ENCODE results near the genes SESN1, CD164, METTL24, DDO and AMD1.

- RRBS, result no CpG with 5 or more reads among the region's 74 CpGs
Measured at GRCh38 chr6:109009373-109010395, 85.0 kb downstream of the SESN1 start.

DNA sequence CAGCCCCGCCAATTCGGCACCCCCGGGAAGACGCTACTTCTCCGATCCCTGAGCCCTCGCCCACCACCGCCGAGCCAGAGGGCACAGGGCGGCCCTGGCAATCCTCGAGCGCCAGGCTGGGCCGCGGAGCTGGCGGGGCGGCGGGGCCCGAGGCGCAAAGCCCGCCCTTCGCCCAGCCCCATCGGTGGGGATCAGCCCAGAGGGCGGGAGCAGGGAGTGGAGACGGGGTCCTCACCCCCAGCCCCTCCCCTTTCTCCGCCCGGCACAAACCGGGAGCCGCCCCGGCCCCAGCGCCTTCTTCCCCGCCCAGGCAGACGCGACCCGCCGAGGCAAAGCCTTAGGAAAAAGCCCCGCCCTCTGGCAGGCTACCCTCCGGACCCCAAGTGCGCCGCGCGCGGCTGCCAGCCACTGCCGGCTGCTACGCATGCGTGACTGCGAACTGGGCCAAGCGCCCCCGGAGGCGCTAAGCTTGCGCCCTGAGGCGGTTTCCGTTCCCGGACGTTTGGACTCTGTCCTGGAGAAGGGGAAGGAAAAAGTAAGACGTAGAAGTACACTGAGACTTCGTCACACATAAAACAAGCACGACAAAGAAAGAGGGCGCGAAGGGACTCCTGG lies at the start of gene SESN1:
Gene SESN1, minus strand, starts transcription at position 130 of the 615 bp plus-strand sequence.
- RRBS, result 2% methylated on average over 20 of the region's 58 CpGs

GRCh38 chr6:109117244-109117989 lies 22.1 kb downstream of the CEP57L1 start:
- RRBS, result no CpG with 5 or more reads among the region's 5 CpGs

- RRBS, result no CpG with 5 or more reads among the region's 9 CpGs
Measured at GRCh38 chr6:109230405-109231046, 135.2 kb downstream of the CEP57L1 start.

- RRBS, result no CpG with 5 or more reads among the region's 6 CpGs
Measured at GRCh38 chr6:109307979-109308927, 74.0 kb downstream of the CD164 start.

- RRBS, result under 1% methylated on average over 24 of the region's 76 CpGs
Measured at GRCh38 chr6:109382011-109382697, at the start of gene CD164. CD164 (minus strand) TSS chr6:109382467.

DNA sequence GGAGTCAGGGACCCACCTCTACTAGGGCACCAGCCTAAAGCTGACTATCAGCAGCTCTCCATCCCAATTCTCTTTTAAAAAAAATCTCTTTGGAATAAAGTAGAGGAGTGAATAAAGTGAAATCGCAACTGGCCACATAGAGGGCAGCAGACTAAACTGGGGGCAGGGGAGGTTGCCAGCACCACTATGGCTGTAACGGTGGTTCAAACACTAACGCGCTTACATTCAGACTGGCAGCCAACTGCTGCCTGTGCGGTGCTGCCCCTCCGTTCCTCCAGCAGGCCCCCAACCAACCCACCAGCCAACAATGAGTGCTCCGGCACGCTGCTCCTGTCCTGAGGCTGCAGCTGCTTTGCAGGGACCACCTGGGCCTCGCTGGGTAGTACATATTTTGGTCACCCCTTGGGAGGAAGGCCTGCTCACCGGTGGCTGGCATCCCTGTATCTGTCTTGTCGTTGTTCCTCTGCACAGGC lies 6.6 kb downstream of the MICAL1 start:
- RRBS, result 96% methylated on average over 2 of the region's 11 CpGs

DNA sequence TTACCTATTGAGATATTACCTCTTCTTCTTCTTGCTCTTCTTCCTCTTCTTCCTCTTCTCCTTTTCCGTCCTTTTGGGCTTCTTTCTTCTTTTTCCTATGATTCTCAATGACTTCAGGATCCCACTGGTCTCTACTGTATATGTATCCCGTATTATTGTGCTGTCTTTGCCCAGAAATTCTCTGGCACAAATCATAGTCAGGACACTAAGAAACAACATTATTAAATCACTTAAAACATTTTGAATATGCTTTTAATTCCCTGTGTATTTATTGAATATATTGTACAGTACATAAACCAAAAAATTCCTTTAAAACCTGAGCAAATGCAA lies 31.8 kb downstream of the AK9 start:
- RRBS, result no CpG with 5 or more reads among the region's 2 CpGs

GRCh38 chr6:109746820-109747545 lies 55.9 kb downstream of the FIG4 start:
- RRBS, result no CpG with 5 or more reads among the region's 5 CpGs

GRCh38 chr6:110178531-110179401 lies 704 bp downstream of the WASF1 start:
- RRBS, result 2% methylated on average over 19 of the region's 69 CpGs

- RRBS, result 94% methylated on average over 75 of the region's 114 CpGs
Measured at GRCh38 chr6:110357630-110358725, at the start of gene METTL24. METTL24 (minus strand) TSS chr6:110358349.

DNA sequence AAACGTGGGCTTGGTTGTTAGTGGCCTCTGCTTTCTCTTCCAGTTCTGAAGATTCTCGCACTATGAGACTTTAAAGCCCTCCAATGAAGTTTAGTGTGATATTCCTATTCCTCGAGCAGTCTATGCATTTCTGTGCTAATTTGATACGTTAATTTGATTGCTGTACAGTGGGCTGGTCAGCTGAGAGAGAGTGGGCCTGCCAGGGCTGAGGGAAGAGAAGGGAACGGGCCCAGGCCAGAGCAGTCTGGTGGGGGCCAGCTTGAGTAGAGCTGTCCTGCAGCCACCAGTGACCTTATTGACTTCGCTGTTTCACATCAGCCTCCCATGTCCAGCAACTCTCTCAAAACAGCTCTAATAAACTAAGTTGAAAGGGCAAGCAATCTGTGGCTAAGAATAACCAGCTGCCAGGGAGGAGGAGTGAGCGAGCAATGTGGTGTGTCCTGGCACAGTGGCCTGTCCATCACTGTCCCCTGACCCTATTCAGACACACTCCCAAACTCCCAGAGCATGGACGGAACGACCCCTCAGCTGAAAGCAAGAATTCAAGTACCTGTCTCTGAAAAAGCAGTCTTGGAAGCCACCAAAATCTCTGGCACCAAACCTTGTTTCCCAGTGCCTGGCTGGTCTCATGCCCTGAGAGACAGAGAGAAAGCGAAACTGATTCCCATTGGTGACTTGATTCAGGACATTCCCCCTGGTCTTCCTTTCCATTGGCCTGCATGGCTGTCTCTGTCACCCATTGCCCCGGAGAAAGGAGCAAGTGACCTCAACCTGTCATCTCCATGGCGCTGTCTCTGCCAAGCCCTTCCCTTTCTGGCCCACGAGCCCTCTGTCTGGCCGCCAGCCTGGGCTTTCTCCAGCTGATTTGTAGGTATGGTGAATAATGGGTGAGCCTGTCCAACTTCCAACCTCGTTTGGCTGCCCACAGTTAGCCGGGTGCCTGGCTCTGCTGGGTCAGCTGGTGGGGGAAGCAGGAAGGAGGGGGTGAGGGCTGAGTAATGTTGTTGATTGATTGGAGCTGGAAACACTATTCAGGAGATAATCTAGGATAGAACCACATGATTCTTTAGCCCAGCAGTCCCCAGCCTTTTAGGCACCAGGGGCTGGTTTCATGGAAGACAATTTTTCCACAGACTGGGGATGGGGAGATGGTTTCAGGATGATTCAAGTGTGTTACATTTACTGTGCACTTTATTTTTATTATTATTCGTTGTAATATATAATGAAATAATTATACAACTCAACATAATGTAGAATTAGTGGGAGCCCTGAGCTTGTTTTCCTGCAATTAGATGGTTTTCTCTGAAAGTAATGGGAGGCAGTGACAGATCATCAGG lies at the start of gene DDO:
Gene DDO, minus strand, starts transcription at position 659 of the 1,337 bp plus-strand sequence.
- RRBS, result no CpG with 5 or more reads among the region's 17 CpGs

DNA sequence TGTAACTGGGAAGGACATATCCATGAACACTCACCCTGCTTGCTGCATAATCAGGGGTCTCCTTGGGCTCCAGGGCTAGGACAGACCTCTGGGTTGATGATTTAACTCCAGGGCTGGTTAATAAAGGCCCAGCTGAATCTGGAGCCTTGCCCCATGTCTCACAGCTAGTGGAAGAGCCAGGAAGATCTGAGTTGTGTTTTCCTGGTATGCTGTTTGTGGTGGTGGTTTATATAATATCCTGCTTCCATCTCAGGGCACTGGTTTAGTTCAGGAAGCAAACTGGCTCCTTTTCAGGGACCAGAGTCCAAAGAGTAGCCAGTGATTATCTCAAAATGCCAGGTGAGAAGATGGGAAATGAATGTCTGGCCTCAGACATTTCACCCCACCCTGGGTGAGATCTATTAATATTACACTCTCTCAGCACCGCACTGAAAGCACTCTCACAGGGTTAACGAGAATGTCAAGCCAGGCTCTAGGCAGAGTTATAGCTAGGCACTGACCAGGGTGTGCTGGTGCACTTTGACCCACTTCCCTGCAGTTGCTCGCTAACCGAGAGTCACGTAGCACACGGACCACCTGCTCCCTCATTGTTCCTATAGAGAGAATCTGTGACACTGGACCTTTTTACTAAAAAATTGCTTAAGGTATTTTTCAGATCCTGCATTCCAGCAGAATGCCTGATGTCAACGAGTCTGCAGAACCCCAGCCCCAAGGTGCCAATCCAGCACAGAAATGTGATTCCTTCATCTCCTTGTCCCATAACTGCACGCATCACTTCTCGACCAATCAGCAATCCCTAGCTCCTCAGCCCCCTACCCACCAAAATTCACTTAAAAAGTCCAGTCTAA lies 90.2 kb upstream of the SLC22A16 start:
- RRBS, result no CpG with 5 or more reads among the region's 9 CpGs

DNA sequence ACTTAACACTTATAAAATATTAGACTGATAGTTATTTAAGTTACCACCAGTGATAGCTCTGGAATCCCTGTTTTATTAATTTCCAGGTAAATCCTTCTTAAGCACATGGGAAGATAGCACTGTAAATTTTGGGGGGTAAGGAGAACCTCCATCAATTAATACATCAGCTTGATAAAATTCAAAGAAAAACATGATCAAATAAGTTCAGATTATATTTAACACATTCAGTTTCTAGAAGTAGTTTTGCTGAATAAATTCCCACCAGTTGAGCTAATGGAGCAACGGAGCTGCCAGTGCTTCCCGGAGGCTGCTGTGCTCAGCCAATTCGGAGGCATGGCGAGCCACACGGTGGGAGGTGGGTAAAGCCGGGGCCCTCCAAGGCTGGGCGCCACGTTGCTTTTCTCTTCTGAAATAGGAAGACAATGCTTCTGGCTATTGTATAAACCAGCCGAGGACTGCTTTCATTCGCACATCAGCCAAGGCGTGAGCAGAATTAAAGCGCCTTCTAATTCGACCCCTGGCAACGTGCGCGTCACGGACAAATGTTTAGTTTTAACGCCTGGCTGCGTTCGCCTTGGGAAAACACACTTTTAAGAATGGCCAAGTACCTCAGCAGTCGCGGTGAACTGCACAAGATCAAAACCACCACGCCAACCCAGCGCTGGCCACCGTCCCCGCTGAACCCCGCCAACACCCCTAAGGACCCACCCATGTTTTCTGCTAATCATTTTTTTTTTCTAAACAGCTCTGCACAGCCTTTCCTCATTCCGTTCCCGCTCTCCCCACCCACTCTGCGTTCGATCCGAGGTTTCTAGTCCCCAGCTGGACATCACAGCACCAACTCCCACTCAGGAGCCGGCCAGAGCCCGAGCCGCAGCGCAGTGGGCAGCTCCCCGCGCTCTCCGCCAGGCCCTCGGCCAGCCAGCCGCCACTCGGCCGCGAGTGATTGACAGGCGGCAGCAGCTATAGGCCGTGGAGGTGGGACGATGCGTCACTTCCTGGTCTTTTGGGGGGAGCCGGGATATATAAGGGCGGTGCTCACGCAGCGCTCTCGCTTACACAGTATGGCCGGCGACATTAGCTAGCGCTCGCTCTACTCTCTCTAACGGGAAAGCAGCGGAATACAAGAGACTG lies at the start of gene AMD1:
Gene AMD1, plus strand, starts transcription at position 1,054 of the 1,134 bp plus-strand sequence.
- RRBS, result 4% methylated on average over 9 of the region's 59 CpGs

DNA sequence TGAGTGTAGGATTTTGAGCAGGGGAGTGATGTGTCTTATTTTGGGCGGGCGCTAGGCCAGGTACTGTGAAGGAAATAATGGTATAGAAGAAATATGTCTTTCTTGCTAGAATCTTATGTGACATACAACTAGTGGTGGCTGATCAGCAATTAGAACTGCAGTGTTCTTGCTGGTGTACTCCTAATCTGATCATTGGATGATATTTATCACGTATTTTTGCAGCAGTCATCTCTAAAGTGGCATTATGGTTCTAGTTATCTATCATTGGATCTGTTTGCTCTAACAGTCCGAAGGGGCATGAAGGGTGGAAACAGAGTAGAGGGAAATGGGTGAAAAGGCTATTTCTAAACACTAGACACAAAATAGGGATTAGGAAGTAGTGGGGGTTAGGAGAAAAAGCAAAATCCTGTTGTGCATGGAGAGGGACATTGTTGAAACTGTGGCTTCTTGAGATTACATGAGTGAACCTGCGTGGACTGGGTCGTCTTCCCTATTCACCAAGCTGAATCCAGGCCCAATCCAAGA lies 40.2 kb downstream of the SLC16A10 start:
- RRBS, result no CpG with 5 or more reads among the region's 6 CpGs

DNA sequence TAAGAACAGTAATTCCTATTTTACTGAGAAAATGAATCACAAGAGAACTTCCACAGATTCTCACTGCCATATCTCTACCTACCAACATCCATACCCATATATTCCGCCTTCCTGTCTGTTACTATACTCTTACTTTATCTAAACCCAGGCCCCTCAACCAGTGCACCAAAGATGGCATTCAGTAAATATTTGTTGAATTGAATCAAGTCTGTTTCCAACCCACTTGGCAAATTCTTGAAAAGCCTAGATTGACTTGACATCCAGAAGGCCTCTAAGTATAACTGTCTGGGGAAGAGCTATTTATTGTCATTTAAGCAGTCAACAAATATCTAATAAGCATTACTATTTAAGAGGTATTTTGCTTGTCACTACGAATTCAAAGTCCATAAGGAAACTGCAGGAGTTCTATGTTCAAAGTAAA lies 86.9 kb downstream of the MFSD4B start:
- RRBS, result no CpG with 5 or more reads among the region's 2 CpGs

DNA sequence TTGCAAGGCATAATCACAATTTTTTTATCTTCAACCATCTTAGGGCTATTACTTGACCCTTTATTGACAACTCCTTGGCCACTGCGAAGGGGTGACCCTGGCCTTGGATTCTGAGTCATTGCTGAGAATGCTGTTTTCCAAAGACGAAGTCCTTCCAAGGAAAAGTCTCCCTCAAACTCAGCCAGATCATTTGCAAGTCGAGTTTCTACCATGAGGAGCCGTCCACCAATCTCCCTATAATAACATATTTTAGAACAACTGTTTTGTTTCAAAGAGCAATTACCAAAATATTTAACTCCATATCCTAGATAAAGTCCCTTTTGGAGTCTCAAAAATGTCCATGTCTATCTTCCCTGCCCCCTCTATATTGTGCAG lies 108.6 kb downstream of the MFSD4B start:
- RRBS, result no CpG with 5 or more reads among the region's 4 CpGs

GRCh38 chr6:111400208-111400893 lies 82.7 kb downstream of the REV3L start:
- RRBS, result no CpG with 5 or more reads among the region's 4 CpGs

- RRBS, result no CpG with 5 or more reads among the region's 2 CpGs
Measured at GRCh38 chr6:111417173-111417694, 65.8 kb downstream of the REV3L start.

All from HCT116 (cell line).